Heart left ventricle (tissue), 7 donors: ENCODE measurements around the genes SEMA3C, SEMA3A and ADAM22.

- PRO-cap, 6 experiments: no peak in any of the 6 experiments
- RAMPAGE, long total RNA, 2 experiments: no peak in any of the 2 experiments
- RRBS: no CpG with 5 or more reads among the region's 6 CpGs
Measured at GRCh38 chr7:78770416-78770914, 683.0 kb downstream of the MAGI2 start.

- PRO-cap, 6 experiments: peak in 2 of 6 experiments; most common minus-strand start chr7:80174463 (in 1)
- RAMPAGE, long total RNA, 2 experiments: no peak in any of the 2 experiments
- RRBS: no CpG with 5 or more reads among the region's 2 CpGs
Measured at GRCh38 chr7:80174047-80174700, 39.5 kb downstream of the GNAI1 start.

DNA sequence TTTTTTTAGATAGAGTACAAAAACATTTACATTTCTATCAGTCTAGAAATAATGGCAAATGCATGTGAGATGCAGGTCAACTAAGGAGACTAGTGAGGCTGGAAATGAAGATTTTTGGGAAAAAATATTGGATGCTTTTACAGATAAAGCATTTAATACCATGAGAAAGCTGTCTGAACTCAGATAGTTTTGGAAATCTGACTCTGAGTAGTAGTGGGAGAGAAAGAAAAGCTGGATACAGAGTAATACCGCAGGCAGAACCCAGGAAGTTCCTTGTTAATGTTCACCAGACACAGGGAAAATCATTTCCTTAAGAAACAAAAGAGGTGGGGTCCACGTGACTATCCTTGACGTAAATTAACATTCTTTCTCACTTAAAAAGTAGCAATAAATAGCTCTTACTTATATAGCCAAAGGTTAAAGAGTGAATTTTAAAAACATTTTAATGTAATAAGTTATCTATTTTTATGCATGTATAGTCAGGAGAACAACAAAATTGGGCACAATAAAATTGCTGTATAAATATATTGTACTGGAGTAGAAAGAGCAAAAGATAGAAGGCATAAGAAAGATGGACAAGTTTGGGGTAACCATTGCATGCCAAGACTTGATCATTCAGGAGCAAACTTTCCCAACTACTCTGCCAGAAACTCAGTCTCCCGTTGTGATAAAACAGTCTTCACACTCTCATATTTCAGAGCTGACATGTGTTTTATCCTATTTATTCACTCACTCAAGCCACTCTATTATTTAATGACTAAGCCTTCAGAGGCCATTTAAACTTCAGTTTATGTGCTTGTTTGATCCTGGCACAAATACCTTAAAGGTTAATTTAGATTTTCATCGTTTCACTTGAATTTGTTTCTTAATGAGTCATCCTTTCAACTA is 143.0 kb downstream of the GNAI1 start:
- PRO-cap, 6 experiments: peak in 2 of 6 experiments; most common plus-strand start position 462 of the sequence (in 1); most common minus-strand start position 199 of the sequence (in 1)
- RAMPAGE, long total RNA, 2 experiments: no peak in any of the 2 experiments
- RRBS: no CpG with 5 or more reads among the region's 5 CpGs

GRCh38 chr7:80369467-80369809 is 142.4 kb downstream of the GNAT3 start:
- PRO-cap, 6 experiments: no peak in any of the 6 experiments
- RAMPAGE, long total RNA, 2 experiments: no peak in any of the 2 experiments
- RRBS: no CpG with 5 or more reads among the region's 5 CpGs

DNA sequence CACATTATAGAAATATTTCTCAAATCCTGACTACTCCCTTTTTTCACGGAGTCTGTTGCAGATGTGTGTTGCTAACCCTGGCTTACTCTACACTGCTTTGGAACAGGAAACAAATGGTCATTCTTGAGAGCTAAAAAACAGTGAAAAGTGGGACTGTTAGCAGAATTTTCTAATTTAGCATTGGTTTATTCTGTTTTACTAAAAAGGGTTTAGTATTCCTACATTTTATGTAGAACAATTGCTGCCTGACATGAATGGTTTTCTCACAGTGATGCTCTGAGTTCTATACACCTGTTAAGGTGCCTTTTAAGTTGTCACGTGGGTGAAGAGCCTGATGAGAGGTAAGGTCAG is 123.4 kb downstream of the SEMA3C start:
- PRO-cap, 6 experiments: no peak in any of the 6 experiments
- RAMPAGE, long total RNA, 2 experiments: no peak in any of the 2 experiments
- RRBS: no CpG with 5 or more reads among the region's 2 CpGs

- PRO-cap, 6 experiments: peak in 6 of 6 experiments; most common plus-strand start chr7:80919347 (in 6); most common minus-strand start chr7:80919051 (in 4)
- RAMPAGE, long total RNA, 2 experiments: start-site peak on the minus strand in 2 of 2 experiments, at chr7:80919002-80919161 at its widest, 366 to 776 reads per replicate
- RRBS: 2% methylated on average over 44 of the region's 81 CpGs
Measured at GRCh38 chr7:80918616-80919698, at the start of gene SEMA3C. SEMA3C (minus strand) TSS chr7:80919051.

GRCh38 chr7:80922088-80922526 is 3.3 kb upstream of the SEMA3C start:
- PRO-cap, 6 experiments: no peak in any of the 6 experiments
- RAMPAGE, long total RNA, 2 experiments: no peak in any of the 2 experiments
- RRBS: no CpG with 5 or more reads among the region's 5 CpGs

- PRO-cap, 6 experiments: peak in 6 of 6 experiments; most common plus-strand start chr7:82443504 (in 3); most common minus-strand start chr7:82443569 (in 4)
- RAMPAGE, long total RNA, 2 experiments: start-site peak on the minus strand in 2 of 2 experiments, at chr7:82443586-82443601 at its widest, 31 to 32 reads per replicate
- RRBS: 2% methylated on average over 28 of the region's 83 CpGs
Measured at GRCh38 chr7:82443048-82443643, 431 bp downstream of the CACNA2D1 start.

DNA sequence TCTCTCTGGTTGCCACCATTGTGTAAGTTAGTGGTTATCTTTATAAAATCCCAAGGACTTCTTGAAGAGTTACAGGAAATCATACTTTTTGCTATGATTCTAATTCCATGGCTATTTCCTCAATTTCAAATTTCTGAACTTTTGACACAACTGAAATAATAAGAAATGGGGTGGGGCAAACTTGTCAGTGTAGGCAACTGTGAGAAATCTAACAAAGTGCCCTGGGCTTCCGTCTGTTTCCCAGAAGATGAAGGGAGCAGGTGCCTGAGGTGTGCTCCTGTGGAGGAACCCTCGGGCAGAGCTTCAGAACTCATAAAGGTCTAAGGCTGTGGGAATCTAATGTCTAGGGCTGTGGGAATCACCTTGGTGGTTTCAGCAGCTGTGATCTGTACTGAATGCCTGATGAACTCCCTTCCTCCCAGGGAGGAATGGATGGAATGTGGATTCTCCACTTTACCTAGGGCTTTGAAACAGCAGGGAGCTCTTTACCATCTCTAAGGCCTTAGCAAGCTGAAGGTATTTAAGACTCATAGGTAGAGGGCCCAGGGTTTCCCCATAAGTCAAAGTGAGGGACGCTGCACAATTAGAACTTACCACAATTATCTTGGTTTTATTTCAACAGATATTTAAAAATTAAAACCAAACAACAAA is 35.9 kb upstream of the SEMA3E start:
- PRO-cap, 6 experiments: no peak in any of the 6 experiments
- RAMPAGE, long total RNA, 2 experiments: no peak in any of the 2 experiments
- RRBS: no CpG with 5 or more reads among the region's 3 CpGs

GRCh38 chr7:84058510-84059113 is 136.0 kb downstream of the SEMA3A start:
- PRO-cap, 6 experiments: no peak in any of the 6 experiments
- RAMPAGE, long total RNA, 2 experiments: no peak in any of the 2 experiments
- RRBS: no CpG with 5 or more reads among the region's 5 CpGs

- PRO-cap, 6 experiments: peak in 2 of 6 experiments; most common plus-strand start chr7:84195136 (in 2); most common minus-strand start chr7:84194986 (in 1)
- RAMPAGE, long total RNA, 2 experiments: start-site peak on the minus strand in 2 of 2 experiments, at chr7:84194968-84195144 at its widest, 6 to 12 reads per replicate
- RRBS: 3% methylated on average over 2 of the region's 18 CpGs
Measured at GRCh38 chr7:84194406-84195486, at the start of gene SEMA3A. SEMA3A (minus strand) TSS chr7:84194789.

- PRO-cap, 6 experiments: no peak in any of the 6 experiments
- RAMPAGE, long total RNA, 2 experiments: no peak in any of the 2 experiments
- RRBS: no CpG with 5 or more reads among the region's 4 CpGs
Measured at GRCh38 chr7:84196074-84196604, 1.6 kb upstream of the SEMA3A start.

- PRO-cap, 6 experiments: no peak in any of the 6 experiments
- RAMPAGE, long total RNA, 2 experiments: no peak in any of the 2 experiments
- RRBS: no CpG with 5 or more reads among the region's 6 CpGs
Measured at GRCh38 chr7:87128858-87129525, 23.3 kb upstream of the DMTF1 start.

GRCh38 chr7:87199895-87200551 is 19.5 kb downstream of the TMEM243 start:
- PRO-cap, 6 experiments: no peak in any of the 6 experiments
- RAMPAGE, long total RNA, 2 experiments: no peak in any of the 2 experiments
- RRBS: no CpG with 5 or more reads among the region's 7 CpGs

GRCh38 chr7:87450143-87450342 is 25.4 kb downstream of the ABCB4 start:
- PRO-cap, 6 experiments: no peak in any of the 6 experiments
- RAMPAGE, long total RNA, 2 experiments: no peak in any of the 2 experiments
- RRBS: no CpG with 5 or more reads among the region's 1 CpG

- PRO-cap, 6 experiments: no peak in any of the 6 experiments
- RAMPAGE, long total RNA, 2 experiments: no peak in any of the 2 experiments
- RRBS: no CpG with 5 or more reads among the region's 4 CpGs
Measured at GRCh38 chr7:87475057-87475322, 490 bp downstream of the ABCB4 start.

DNA sequence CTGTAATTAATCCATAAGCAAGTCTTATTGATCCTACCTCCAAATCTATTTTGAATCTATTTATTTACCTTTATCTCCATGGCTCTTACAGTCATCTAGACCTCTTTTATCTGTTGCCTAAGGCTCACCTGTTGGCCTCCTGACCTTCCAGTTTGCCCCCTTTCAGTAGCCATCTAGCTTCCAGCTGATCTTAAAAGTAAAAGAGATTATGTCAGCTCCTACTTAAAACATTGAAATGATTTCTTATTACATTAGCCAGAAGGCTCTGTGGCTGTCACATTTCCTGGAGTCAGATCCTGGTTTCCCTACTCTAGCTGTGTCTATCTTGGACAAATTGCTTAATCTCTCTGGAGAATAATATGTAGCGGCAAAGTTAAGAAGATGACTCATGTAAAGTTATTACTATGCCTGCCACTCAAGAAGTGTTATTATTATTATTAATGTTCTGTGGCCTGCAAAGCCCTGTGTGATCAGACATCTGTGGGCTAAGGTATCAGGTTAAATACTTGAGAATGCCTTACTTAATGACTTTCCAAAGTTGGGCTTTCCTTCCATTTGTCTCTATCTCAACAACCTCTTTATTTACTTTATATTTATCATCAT is 107.1 kb downstream of the RUNDC3B start:
- PRO-cap, 6 experiments: peak in 2 of 6 experiments; most common plus-strand start position 428 of the sequence (in 2); most common minus-strand start position 198 of the sequence (in 2)
- RAMPAGE, long total RNA, 2 experiments: no peak in any of the 2 experiments
- RRBS: no CpG with 5 or more reads among the region's 1 CpG

DNA sequence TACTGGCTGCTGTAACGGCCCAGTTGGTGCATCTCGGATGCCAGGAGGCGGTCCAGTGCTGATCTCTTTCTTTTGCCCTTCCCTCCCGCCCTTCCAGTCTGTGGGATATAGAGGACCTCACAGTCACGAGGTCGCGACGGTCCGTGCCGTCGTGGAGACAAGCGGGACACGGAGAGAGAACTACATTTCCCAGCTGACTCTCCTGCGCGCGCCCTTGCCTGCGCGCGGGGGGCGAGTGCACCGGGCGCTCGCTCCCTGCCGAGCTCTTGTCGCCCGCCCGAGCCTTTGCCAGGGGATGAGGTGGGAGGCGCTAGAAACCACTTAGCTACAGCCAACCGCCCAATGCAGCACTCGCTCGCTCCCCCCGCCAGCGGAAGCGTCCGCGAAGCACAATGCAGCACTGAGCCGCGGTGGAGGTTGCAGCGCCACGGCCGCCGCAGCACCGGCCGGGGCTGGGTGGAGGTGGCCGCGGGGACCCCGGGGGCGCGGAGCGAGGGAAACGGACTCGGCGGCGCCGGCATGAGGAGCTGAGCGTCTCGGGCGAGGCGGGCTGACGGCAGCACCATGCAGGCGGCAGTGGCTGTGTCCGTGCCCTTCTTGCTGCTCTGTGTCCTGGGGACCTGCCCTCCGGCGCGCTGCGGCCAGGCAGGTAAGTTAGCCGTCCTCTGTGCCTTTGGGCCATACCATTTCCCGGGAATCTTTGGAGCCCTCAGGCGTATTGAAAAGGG is at the start of gene ADAM22:
Gene ADAM22 (plus strand): TSS at position 350 of the 728 bp plus-strand sequence.
- PRO-cap, 6 experiments: peak in 6 of 6 experiments; most common plus-strand start position 403 of the sequence (in 4); most common minus-strand start position 287 of the sequence (in 3)
- RAMPAGE, long total RNA, 2 experiments: no peak in any of the 2 experiments
- RRBS: under 1% methylated on average over 19 of the region's 69 CpGs

DNA sequence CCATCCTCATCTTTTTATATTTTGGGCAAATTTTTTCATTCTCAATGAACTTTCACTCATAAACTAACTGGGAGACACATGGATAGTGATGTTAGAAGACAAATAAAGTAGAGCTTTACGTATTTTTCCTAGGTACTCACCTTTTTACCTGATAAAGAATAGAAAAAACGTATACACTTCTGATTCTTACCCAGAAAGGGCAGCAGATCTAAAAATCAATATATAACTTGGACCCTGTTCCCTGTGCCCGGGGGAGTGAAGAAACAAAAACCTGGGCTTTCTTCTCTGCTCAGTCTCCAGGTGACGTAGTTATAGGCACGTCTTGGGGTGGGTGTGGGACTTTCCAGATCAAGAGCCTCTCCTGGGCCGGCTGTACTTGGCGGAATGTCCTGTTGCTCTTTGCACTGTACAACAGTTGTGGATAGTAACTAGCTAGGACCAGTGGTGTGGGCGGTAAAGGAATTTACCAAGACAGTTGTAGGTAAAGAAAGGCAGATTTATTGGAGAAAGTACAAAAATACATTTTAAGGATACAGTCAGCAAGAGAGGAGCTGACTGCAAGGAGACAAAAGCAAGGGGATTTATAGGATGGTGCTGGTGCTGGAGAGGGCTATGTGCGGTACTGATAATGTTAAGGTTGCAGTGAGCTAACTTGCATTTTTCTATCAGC is 40.4 kb upstream of the STEAP4 start:
- PRO-cap, 6 experiments: no peak in any of the 6 experiments
- RAMPAGE, long total RNA, 2 experiments: no peak in any of the 2 experiments
- RRBS: no CpG with 5 or more reads among the region's 9 CpGs

GRCh38 chr7:90178651-90179150 is 24.4 kb downstream of the STEAP1 start:
- PRO-cap, 6 experiments: no peak in any of the 6 experiments
- RAMPAGE, long total RNA, 2 experiments: no peak in any of the 2 experiments
- RRBS: no CpG with 5 or more reads among the region's 5 CpGs